Prostate gland (tissue), 2 donors: Measurements from ENCODE around the gene ACER3.

GRCh38 chr11:76207356-76208137 is 1.2 kb upstream of the WNT11 start:
- PRO-cap: no peak
- RAMPAGE, long total RNA, 2 experiments: no peak in any of the 2 experiments

DNA sequence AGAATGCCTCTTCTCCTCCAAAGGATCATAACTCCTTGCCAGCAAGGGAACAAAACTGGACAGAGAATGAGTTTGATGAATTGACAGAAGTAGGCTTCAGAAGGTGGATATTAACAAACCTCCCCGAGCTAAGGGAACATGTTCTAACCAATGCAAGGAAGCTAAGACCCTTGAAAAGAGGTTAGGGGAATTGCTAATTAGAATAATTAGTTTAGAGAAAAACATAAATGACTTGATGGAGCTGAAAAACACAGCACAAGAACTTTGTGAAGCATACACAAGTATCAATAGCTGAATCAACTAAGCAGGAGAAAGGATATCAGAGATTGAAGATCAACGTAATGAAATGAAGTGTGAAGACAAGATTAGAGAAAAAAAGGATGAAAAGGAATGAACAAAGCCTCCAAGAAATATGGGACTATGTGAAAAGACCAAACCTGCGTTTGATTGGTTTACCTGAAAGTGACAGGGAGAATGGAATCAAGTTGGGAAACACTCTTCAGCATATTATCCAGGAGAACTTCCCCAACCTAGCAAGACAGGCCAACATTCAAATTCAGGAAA is 37.6 kb downstream of the EMSY start:
- PRO-cap: no peak
- RAMPAGE, long total RNA, 2 experiments: no peak in any of the 2 experiments

- PRO-cap: no peak
- RAMPAGE, long total RNA, 2 experiments: no peak in any of the 2 experiments
Observed at GRCh38 chr11:76637406-76637994, 33.0 kb downstream of the LRRC32 start.

DNA sequence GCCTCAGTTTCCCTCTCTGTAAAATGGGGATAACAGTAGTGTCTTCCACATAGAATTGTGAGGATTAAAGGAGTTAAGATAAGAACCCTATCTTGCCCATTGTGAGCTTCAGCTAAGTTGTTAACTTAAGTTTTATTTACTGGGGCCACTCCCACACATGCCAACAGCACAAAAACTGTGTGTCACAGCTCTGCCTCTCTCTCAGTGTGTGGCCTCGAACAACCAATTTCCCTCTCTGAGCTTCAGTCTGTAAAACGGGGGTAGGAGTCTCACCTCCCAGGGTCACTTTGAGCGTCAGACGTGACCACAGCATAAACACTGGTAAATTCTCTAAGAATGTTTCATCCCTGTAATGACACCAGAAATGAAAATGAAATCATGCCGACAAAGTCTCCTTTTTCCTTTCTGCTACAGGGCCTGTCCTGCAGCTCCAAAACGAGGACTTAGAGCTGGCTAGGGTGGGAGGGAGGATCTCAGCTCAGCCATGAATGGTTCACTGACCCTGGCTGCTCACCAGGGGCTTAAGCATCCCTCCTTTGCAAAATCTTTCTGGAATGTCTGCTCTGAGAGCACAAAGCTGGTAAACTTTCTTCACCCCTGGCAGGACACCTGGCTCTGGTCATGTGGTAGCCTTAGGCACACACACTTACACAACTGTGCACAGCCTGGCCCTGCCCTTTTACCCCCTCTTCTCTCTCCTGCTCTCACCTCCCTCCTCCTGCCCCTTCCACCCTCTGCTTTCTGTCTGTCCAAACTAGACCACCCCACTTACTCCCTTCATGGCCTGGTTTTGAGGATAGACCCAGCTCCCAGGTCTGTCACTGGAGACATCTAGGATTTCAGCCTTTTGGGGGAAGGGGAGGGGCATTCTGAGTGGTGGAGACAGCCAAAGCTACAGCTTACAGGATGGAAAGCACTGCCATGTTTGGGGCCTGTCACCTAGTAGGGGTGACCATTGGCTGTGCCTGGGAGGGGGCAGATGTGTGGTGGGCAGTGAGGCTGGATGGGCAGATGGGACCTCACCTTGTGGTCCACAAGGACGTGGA is 12.3 kb upstream of the TSKU start:
- PRO-cap: unidirectional peak, minus-strand start at position 237 of the sequence
- RAMPAGE, long total RNA, 2 experiments: no peak in any of the 2 experiments

- PRO-cap: no peak
- RAMPAGE, long total RNA, 2 experiments: no peak in any of the 2 experiments
Observed at GRCh38 chr11:76801079-76801766, 18.1 kb downstream of the TSKU start.

- PRO-cap: no peak
- RAMPAGE, long total RNA, 2 experiments: no peak in any of the 2 experiments
Observed at GRCh38 chr11:76806878-76807954, 24.1 kb downstream of the TSKU start.

DNA sequence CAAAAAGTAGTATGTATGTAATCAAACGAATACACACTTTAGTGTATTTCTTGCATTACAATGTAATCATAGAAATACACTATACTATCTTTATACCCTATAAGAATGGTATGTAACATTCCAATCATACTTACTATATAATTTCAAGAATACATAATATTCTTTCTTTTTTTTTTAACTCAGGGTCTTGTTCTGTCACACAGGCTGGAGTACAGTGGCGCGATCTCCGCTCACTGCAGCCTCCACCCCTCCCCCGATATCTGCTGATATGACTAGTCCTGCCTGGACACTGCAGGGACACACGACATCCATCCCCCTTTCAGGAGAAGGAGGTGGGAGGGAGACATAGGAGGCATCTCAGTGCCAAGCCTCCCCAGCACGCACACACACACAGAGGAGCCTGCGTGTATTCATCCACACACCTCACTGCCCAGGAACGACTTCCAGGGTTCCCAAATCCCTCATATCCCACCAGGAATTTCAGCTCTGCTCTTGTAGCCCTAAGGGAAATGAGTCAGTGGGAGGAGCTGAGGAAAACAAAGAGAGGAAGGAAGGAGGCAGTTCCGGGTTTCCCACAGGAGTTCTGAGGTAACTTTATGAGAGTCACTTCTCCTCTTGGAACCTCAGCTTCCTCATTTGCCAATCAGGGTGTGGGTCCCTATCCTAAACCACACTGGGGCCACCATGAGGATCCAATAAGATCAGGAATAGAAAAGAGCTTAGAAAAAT is 37.3 kb upstream of the ACER3 start:
- PRO-cap: no peak
- RAMPAGE, long total RNA, 2 experiments: no peak in any of the 2 experiments

GRCh38 chr11:76850789-76851336 is 9.9 kb upstream of the ACER3 start:
- PRO-cap: no peak
- RAMPAGE, long total RNA, 2 experiments: no peak in any of the 2 experiments

DNA sequence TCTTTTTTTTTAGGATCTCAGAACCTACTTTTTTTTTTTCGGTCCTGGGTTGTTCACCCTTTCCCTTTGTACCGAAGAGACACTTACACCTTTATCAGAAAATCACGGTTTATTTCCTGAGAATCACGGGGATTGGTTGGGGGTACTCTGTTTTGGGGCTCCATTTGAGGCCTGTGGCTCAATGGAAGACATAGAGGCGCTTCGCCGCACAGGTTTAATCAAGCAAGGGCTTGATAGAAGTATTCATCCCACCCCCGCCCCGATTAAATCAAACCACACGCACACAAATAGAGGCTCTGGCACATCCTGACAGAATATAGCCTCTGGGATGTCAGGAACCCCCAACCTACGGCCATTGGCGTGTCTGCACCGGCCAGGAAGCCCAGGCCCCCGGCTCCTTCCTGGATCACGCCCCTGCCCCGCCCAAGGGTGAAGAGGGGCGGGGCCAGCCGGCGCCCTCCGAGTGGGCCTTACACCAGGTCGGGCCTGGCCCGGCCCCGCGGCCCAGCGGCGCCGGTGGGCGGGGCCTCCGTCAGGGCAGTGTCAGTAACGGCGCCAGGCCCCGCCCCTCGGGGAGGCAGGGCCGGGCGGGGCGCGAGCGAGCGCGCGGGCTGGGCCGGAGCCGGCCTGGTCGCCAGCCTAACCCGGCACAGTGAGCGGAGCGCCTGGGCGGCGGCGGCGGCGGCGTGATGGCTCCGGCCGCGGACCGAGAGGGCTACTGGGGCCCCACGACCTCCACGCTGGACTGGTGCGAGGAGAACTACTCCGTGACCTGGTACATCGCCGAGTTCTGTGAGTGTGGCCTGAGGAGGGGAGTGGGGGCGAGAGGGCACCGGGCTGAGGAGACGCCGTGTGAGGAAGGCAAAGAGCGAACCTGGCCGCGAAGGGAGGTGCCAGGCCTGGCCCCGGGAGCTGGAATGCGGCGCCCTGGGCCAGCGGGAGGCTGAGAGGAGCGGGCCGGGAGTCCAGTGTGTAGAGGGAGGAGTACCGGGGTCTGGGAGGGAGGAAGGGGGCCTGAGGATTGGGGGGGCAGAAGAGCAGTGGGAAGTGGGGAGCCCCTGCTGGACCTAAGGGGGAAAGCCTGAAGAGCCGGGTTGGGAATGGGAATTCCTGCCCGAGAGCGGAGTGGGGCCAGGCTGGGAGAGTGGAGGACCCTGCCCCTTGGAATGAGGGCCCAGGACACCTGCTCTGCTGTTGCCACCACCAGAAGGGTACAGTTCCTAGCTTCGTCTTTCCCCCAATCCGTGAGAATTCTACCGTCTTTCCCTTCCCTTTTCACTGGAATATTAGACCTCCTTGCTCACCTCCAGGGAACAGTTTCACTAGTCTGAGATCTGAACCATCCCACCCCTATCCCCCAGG is at the start of gene ACER3:
Gene ACER3 (plus strand): TSS at position 631 of the 1,362 bp plus-strand sequence.
- PRO-cap: bidirectional peak, plus-strand start at position 650 of the sequence, minus-strand start at position 400 of the sequence
- RAMPAGE, long total RNA, 2 experiments: start-site peak on the plus strand in 1 of 2 experiments, centred at position 631 of the sequence, 28 reads per replicate

DNA sequence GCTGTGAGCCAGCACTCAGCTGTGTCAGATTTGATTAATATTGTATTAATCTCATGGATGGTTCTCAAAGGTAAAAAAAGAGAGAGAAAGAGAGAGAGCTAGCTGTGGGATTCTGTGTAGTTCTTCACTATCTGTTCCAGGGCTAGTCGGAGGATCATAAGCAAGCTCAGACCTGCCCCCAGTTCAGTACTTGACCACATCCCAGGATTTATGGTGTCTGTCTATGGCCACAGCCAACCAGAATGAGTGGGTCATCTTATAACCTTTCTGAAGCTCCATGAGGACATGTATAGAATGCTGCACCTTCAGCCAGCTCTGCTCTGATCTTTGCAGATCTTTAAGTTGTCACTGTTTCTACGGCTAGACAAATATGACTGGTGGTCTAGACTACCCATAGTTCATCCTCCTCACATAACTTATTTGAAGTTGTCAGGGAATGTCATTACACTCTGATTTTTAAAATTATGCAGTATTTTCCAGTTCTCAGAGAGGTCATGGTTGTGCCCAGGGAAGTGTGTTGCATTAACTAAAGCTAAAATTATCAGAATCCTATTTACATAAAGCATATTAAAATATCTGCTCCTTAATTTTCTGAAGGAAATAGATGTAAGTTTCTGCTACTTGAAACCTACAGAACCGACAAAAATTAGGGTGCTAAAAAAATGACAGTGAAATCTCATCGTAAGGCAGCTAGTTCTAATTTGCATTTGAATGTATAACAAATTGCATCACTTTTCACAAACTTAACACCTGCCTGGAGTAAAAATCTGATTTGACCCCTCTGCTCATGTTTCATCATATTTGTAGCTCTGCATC is 13.2 kb upstream of the B3GNT6 start:
- PRO-cap: no peak
- RAMPAGE, long total RNA, 2 experiments: no peak in any of the 2 experiments

DNA sequence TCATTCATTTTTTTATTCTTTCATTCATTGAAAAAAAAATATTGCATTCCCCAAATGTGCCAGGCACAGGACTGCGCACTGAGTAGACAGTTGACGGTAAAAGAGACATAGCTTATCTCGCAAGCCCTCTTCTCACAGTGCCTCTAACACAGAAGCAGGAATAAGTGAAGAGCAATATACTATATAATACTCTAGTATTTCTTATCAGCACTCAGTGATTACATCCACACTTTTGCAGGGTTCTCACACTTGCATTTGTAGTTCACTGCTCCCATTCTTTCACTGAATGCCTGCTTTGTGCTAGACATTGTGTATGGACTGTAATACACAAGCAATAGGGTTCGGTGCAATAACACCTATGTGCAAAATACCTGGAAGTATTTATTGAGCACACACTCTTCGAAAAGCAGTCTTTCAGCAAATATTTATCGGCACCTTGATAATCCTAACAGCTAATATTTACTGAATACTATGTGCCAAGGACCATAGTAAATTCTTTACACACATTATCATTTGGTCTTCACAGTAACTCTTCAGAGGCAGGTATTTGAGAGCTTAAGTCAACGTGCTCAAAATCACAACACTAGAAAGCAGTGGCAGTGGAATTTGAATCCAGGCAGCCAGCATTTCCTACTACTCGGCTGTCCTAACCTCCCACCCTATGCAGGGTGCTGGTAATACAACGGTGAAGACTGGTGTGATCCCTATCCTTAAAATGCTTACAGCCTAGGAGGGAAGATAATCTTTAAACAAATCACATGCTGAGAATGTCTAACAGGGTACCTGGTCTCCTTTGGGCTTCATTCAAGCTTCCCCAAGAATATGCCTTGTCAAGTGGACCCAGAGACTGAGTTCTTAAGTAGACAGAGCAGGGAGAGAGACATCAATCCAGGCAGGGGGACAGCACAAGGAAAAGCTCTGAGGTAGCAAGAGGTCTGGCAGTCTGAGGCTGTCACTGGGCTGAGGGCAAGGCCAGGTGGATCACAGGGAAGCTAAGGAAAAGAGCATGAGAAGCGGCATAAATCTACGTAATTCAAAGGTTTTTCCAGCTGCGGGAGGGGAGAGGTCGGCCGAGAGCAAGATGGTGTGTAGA is 2.3 kb downstream of the B3GNT6 start:
- PRO-cap: no peak
- RAMPAGE, long total RNA, 2 experiments: no peak in any of the 2 experiments

- PRO-cap: no peak
- RAMPAGE, long total RNA, 2 experiments: no peak in any of the 2 experiments
Observed at GRCh38 chr11:77064500-77065034, 2.2 kb upstream of the CAPN5 start.

DNA sequence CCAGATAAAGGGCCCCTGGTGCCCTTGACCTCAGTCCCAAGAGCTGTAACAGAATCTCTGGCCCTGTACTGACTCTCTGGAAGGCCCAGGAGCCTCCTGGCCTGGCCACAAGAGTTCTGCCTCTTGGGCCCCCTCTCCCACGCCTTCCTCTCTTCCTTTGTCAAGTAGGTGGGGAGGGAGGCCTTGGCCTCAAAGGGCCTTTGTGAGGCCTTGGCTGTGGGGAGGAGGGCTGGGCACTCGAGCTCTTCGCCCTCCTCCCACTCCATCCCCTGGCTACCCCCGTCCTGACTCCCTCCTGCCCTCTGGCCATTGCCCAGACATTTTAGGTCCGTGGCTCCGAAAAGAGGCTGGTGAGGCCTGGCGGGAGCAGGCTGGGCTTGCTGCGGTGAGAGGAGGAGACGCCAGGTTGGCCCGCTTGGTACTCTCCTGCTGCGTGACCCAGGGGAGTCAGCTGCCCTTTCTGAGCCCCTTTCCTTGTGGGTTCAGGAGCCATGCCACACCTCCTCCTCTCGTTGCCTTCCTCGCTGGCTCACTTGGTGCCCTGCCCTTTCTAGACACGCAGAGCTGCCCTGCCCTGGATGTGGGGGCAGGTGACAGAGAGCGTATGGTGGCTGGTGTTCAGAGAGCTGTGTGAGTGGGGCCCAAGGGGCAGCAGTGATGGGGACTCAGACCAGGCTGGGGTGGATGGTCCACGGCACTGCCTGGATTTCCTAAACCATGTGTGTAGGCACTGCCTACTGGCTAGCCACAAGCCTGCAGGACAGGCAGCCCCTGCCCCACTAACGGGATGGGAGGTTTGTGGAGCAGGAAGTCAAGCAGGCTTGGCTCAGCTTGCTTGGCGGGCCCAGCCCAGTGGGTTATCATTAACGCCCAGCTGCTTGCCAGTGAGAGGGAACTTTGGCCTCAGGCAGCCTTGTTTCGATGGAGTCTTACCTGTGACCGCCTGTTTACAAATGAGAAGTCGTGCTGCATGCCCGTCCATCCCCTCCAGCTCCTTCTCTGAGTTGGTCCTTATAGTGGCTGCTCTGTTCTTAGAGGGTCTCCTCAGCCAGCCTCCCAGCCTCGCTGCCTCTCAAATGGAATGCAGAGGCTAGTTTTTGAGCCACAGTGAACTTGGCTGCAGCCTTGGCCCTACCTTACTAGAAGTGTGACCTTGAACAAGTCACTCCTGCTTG is 15.8 kb upstream of the OMP start:
- PRO-cap: no peak
- RAMPAGE, long total RNA, 2 experiments: no peak in any of the 2 experiments

- PRO-cap: no peak
- RAMPAGE, long total RNA, 2 experiments: no peak in any of the 2 experiments
Observed at GRCh38 chr11:77107887-77108505, 5.4 kb downstream of the OMP start.

GRCh38 chr11:77284853-77285329 is 16.6 kb downstream of the GDPD4 start:
- PRO-cap: no peak
- RAMPAGE, long total RNA, 2 experiments: no peak in any of the 2 experiments

DNA sequence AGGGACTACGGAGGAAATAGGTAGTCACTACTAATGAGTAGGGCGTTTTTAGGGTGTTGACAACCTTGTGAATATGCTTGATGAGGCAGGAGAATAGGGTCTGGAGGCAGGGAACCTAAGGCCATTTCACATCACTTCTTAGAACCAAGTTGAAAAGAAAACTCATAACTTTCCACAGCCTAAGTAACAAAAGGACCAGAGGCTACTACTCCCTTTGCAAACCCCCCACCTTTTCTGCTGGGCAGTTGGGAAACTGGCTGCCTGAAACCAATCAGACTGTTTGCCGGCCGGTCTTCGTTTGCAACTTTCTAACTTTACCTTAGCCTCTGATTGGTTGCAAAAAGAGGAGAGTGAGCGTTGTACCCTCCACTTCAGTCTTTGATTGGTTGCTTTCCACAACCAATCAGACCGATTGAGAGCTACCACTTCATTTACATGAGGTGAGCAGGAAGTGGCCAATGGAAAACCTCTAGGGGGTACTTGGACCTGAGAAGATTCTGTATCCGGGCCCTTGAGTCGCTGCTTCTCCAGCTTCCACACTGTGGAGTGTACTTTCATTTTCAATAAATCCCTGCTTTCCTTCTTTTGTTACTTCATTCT is 18.7 kb upstream of the CLNS1A start:
- PRO-cap: no peak
- RAMPAGE, long total RNA, 2 experiments: no peak in any of the 2 experiments

DNA sequence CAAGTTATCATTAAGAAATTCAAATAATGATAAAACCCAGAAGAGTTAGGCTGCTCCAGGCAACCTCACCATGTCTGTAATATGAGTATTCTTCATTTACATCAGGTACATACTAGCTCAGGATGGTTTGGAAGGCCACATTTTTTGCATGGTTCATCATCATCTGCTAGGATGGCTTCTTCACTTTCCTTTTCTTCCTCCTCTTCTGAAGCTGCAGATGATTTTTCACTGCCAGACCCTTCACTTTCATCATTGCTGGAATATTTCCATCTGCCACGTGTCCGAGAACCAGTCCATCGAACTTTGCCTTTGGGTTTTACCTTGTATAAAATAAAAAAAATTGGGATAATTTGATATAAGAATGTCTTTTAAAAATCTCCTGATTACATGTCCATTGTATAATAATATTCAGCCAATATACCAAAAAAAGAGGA is 60.8 kb upstream of the CLNS1A start:
- PRO-cap: no peak
- RAMPAGE, long total RNA, 2 experiments: no peak in any of the 2 experiments

DNA sequence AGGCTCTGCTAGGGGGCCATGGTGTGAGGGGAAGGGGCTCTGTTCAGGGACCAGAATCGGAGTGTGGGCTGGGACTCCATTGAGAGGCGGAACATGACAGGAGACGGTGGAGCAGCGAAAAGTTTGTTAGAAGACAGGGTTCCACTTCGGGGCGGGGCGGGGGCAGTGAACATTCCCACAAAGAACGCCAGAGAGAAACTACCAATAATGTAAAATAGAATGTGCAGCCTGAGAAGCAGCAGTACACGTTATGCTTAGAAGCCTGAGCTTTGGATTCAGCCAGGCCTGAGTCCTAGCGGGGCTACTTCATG is 585 bp downstream of the AAMDC start:
- PRO-cap: no peak
- RAMPAGE, long total RNA, 2 experiments: no peak in any of the 2 experiments

- PRO-cap: no peak
- RAMPAGE, long total RNA, 2 experiments: no peak in any of the 2 experiments
Observed at GRCh38 chr11:78039856-78040866, 17.1 kb upstream of the KCTD14 start.

GRCh38 chr11:78046126-78046697 is 17.4 kb upstream of the THRSP start:
- PRO-cap: no peak
- RAMPAGE, long total RNA, 2 experiments: no peak in any of the 2 experiments